ENCODE measurements around a stretch of chr1.

GRCh38 chr1:203306971-203307592 is 1.8 kb downstream of the BTG2 start:
- CAGE, long polyA plus RNA: no peak
- RRBS: no CpG with 5 or more reads among the region's 21 CpGs

- CAGE, long polyA plus RNA: no peak
- RRBS: no CpG with 5 or more reads among the region's 5 CpGs
These were observed 18.2 kb upstream of the FMOD start for GRCh38 chr1:203369179-203369559.

- CAGE, long polyA plus RNA: no peak
- RRBS: no CpG with 5 or more reads among the region's 13 CpGs
These were observed 57.5 kb upstream of the FMOD start for GRCh38 chr1:203408222-203409118.

DNA sequence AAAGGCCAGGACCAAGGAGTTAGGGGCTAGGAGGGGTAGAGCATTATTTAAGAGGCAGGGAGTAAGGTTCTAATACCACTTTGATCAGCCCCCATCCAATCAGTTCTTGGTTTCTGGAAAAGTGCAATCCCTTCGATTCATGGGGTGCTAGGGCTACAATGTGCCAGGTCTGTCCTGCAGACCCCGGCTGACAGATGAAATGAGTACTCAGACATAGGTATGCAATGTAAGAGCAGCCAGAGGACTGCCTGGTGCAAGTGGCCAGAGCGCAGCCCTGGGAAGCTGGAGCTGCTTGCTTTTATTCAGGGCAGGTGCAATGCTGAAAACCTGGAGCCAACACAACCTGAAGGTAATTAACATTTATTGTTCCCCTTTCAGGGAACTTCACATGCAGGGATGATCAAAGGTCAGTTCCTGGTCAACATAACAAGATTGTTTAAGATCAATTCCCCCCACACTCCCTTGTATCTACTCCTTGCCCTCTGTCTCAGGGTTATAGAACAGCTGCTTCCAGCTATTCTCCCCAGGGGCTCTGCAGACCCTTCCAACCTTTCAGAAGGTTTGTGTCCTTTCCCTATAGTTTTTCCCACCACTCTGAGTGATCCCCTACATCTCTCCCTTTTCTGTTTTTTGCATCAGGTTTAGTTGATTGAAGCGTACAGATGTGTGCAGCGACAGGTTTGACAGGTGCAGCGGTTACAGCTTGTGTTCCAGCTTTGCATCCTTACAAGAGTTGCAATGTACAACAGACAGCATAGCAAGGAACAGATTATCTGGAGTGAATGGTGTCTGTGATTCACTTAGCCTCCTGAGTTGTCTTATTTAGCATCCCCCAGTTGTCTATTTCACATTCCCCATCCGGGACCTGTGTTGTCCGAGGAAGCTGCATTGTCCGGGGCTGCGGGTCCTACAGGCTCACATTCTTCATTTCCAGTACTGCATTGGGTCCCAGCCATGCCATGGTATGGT is 48.6 kb upstream of the PRELP start:
- CAGE, long polyA plus RNA: no peak
- RRBS: no CpG with 5 or more reads among the region's 10 CpGs

GRCh38 chr1:203448138-203449163 is 27.2 kb upstream of the PRELP start:
- CAGE, long polyA plus RNA: no peak
- RRBS: no CpG with 5 or more reads among the region's 10 CpGs

DNA sequence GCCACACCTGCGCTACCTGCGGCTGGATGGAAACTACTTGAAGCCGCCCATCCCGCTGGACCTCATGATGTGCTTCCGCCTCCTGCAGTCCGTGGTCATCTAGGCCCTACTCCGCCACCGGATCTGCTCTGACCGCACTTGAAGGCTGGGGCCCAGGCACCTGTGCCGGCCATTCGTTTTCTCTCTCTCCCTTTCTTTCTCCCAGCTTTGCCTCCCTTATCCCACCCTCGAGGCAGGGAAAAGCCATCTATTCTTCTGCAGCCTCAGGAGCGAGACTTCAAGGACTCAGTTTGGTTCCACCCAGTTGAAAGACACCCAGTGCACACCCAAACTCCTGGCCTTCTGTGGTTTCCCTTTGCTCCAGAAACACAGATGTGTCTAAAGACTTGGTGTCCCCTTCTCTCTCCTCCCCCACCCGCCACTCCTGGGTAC is 7.2 kb upstream of the OPTC start:
- CAGE, long polyA plus RNA: no peak
- RRBS: 98% methylated on average over 3 of the region's 14 CpGs

GRCh38 chr1:203518960-203520041 is 25.3 kb downstream of the OPTC start:
- CAGE, long polyA plus RNA: no peak
- RRBS: no CpG with 5 or more reads among the region's 16 CpGs

DNA sequence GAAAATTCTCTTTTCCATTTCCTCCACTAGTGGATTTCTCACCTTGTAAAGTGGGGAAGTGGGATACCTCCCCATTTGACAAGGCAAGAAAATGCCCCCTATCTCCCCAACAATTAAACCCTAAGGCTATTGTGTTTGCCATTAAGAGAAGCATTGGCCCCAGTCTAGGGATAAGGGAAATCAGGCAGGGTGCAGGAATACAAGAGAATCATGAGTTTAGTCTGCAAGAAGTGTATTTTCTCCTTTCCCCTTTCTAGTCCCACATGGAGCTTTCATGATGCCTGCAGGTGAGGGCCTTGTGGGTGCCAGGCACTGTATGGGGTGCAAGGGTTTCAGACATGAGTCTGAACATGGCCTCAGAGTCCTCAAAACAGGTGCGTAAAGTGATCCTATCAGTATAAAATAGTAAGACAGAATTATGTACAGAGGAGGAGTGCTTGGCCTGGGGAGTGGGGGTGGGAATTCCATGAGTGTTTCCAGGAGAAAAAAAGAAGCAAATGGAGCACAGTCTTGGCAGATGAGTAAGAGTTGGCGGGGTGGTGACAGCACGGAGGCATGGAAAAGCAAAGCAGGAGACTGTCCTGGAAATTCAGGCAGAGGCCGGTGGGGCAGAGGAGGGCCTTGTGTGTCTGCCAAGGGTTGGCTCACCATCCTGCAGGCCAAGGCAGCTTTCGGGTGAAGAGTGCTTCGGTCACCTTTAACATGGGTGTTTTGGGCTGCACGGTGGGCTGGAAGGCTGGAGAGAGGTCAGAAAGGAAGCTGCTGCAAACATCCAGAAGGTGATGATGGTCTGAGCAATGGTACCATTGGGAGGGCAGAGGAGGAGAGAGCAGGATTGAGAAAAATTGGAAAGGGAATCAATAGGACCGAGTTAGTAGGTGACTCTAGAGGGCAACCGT is 63.3 kb downstream of the OPTC start:
- CAGE, long polyA plus RNA: no peak
- RRBS: no CpG with 5 or more reads among the region's 9 CpGs

GRCh38 chr1:203601089-203601432 is 25.6 kb upstream of the ATP2B4 start:
- CAGE, long polyA plus RNA: no peak
- RRBS: no CpG with 5 or more reads among the region's 4 CpGs

- CAGE, long polyA plus RNA: no peak
- RRBS: no CpG with 5 or more reads among the region's 10 CpGs
These were observed 2.1 kb downstream of the ATP2B4 start for GRCh38 chr1:203628628-203629210.

DNA sequence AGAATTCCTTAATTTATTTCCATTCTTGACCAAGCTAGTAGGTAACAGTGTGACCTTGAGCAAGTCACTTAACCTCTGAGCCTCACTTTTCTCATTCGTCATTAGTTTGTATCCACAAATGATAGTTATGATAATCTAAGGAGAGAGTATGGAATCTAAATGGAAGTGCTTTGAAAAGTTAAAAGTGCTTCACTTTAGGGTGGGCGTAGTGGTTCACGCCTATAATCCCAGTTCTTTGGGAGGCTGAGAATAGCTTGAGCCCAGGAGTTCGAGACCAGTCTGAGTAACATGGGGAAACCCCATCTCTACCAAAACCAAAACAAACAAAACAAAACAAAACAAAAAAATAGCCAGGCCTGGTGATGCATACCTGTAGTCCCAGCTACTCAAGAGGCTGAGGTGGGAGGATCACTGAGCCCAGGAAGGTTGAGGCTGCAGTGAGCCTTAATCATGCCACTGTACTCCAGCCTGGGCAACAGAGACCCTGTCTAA is 22.7 kb downstream of the ATP2B4 start:
- CAGE, long polyA plus RNA: no peak
- RRBS: no CpG with 5 or more reads among the region's 4 CpGs

DNA sequence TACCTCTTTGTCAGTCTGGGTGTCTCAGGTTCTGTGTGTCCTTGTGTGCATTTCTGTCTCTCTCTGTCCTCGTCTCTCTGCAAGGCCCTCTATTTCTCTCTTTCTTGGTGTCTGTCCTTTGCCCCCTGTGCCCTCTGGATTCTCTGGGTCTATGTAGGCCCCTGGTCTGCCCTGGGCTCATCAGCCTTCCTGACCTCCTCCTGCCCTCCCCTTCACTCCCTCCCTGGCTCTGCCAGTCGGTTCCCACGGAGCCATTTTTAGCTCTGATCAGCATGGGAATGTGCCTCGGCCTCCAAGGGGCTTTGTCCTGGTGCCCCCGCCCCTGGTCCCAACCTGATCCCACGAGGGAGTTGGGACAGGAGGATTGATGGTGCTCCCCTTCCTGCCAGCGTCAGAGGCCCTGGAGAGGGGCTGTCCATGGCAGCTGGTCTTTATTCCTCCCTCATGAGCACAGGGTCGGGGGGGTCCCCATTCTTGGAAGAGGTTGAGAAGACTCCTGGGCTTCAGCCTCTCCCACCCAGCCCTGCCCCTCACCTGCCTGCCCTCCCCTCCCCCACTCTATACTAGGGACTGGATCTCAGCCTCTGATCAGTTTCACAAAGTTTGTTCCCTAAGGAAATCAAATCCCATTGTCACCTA is 24.9 kb downstream of the ETNK2 start:
- CAGE, long polyA plus RNA: no peak
- RRBS: no CpG with 5 or more reads among the region's 8 CpGs

- CAGE, long polyA plus RNA: no peak
- RRBS: no CpG with 5 or more reads among the region's 10 CpGs
These were observed 1.1 kb downstream of the ETNK2 start for GRCh38 chr1:204150685-204151219.

DNA sequence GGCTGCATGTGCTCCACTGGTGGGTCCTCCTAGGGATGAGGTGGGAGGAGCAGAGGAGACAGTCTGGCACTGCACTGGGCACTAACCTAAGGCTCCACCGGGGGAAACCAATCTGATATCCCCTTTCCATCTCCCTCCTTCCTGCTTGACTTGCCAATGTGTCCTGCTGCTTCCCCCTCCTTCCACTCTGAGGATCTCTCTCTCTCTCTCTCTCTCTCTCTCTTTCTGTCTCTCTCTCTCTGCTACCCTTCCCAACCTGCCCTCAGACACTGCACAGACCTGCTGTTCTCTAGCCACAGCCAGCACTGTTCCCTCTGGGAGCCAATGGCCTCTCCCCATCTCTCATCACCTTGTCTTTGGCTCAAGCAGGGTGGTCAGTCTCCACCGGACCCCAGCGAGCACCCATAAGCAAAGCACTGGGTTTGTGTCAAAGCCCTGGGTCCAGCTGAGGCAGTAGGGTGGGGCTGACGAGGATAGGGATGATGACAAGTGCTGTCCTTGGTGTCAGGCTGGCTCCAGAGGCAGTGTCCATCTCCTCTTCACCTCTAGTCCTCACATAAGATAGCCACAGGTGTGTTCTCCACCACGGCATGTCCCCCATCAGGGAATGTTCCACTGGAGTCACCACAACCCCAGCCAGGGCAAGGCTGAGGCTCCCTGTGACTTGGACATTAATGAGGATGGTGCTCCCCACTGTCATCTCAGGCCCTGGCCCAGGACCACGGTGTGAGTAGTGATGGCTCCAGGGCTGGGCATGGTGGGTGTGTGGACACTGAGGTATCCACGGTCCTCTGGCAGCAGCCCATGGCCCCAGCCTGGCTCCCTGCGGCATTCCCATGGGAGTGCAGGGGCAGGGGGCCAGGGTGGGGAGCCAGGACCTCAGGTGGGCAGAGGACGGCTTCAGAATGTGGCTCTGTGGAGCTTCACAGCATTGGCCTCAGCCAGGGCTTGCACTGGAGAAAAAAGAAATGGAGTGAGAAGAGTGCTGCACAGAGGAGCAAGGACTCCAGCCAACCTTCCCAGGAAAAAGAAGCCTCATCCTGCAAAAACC is 8.4 kb upstream of the GOLT1A start:
- CAGE, long polyA plus RNA: no peak
- RRBS: no CpG with 5 or more reads among the region's 9 CpGs

DNA sequence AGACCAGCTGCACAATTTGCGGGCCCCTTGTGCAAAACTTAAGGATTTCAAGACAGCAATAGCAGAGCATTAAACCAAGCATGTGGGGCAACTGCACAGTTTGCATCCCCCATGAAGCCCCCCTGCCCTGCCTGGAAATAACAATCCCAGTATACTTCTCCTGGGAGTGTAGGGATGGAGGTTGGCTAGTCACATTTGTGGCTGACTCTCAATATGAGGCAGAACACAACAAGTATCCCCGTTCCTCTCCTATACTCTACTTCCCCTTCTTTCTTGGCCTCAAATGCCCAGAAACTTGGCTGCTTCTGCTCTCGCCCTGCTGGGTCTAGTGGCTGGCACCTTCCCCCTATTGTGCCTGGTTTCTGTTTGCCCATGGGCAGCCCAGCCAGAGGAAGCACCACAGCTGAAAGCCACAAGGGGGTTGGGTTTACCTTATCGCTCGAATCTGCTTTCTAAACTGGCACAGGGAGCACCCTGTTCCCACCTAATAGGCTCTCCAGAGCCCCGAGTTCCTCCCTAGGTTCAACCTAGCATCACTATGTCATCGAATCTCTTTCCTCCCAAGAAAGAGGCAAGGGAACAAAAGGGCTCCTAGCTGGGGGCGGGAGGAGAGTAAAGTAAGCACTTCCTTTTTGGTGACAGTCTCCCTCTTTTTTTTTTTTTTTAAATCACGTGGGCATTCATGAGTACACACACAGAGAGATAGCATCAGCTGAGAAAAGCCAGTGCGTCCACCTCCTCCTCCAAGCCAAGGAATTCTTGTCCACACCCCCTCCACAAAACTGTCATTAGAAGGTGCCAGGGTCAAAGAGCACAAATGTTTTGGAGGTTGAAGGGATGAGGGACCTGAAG is 72.9 kb downstream of the PLEKHA6 start:
- CAGE, long polyA plus RNA: no peak
- RRBS: no CpG with 5 or more reads among the region's 10 CpGs

DNA sequence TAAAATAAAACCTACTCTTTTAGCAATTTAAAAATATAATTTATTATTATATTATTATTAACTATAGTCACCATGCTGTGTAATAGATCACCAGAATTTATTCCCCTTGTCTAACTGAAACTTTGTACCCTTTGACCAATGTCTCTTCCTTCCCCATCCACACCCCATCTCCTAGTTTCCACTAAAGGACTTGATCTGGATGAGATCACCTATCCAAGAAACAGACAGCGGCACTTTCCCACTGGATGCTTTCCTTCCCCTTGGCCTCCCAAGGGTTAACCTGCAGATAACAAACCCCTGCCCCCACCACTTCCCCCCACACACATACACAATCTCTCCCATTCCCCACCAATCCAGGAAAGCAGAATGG is 24.8 kb downstream of the PLEKHA6 start:
- CAGE, long polyA plus RNA: no peak
- RRBS: no CpG with 5 or more reads among the region's 1 CpG

DNA sequence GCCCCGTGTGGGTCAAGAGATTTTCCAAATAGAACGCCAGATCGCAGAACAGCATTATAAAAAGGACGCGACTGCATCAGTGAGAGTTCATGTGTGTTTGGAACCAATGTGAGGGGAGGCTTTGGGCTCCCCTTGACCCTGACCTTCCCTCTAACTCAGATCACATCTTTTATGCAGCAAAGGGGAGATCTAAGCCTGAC is 16.9 kb downstream of the PLEKHA6 start:
- CAGE, long polyA plus RNA: no peak
- RRBS: no CpG with 5 or more reads among the region's 5 CpGs

DNA sequence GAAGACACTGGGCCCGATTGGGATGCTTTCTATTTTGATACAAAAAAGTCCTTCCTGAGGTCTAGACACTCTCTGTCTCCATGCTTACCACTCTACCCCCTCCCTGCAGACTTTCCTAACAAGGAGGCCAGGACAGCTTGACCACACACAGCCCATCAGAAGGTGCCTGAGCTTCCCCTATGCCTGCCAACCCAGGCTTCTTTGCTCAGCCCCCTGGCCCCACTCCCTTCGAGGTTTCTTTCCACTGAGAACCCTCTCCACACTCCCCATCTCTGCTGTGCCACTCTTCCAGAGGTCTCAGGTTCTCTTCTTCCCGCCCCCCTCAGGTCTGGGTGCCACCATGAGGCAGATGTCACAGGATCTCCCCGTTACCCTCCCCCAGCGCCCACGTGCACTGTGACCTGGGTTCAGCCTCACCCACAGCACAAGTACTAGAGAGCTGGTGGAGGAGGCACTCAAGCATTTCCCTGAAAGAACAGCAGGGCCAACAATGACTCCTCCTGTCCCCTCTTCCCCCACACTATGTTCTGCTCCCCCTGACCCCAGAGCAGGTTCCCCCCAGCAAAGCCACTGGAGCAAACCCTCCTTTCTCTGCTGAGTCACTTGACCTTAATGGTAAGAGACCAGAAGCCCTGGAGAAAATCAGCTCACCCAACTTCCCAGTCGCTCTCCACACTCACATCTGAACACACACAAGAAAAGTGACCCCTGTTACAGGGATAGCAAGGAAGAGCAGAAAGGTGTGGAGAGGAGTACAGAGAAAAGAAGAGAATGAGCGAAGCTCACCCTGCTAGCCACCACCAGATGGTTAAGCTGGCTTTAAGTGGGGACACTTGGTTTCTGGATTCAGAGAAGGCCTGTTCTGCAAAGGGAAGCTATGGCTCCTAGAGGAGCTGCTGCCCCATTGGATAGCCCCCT is 14.3 kb downstream of the PLEKHA6 start:
- CAGE, long polyA plus RNA: no peak
- RRBS: no CpG with 5 or more reads among the region's 8 CpGs

GRCh38 chr1:204400794-204401851 is 10.5 kb downstream of the PPP1R15B start:
- CAGE, long polyA plus RNA: no peak
- RRBS: no CpG with 5 or more reads among the region's 9 CpGs

GRCh38 chr1:204417028-204418095 is 5.7 kb upstream of the PPP1R15B start:
- CAGE, long polyA plus RNA: no peak
- RRBS: no CpG with 5 or more reads among the region's 11 CpGs

All from mammary epithelial cell (primary cell).